Esophagus squamous epithelium (tissue), 4 donors: ENCODE measurements around a stretch of chr4.

DNA sequence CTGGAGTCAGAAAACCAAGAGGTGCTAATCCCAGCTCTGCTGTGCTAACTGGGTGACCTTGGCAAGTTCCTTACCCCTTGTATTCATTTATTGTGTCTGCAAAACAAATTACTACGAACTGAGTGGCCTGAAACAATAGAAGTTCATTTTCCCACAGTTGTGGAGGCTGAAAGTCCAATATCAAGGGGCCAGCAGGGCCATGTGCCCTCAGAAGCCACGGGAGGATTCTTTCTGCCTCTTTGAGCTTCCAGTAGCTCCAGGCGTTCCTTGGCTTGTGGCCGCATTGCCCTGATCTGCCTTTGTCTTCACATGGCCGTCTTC, 271.3 kb downstream of the EVC2 start:
- PRO-cap, result no peak
- RAMPAGE, long total RNA, 4 experiments, result no peak in any of the 4 experiments

- PRO-cap, result no peak
- RAMPAGE, long total RNA, 4 experiments, result no peak in any of the 4 experiments
Observed at GRCh38 chr4:5525093-5525622, 183.2 kb downstream of the EVC2 start.

DNA sequence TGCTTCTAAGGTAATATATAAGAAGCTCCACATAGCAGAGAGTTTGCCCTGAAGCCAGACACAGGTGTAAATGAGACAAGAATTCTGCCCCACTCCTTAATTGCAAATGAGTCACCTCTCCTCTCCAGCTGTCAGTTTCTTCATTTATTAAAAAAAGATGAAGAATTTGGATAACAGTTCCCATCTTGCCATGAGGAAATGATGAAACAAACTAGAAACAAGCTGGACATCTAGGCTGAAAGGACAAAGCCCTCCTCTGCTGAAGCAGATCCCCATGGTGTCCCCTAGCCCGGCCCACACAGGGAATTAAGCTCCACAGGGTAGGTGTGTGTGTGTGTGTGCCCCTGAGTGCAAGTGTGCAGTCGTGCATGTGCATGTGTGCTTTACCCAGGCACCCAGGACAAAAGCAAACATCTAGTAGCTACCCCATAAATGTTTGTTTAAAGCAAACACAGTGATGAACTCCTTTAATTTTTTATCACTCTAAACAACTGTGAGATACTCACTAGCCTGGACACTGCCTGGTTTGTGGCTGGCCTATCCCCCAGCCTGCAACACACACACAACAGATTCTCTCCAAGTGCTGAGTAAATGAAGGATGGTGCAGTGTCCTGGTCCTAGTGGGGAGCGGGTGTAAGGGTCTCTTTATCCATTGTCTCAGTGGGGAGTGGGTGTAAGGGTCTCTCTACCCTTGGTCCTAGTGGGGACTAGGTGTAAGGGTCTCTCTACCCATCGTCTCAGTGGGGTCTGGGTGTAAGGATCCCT, 853 bp upstream of the EVC start:
- PRO-cap, result no peak
- RAMPAGE, long total RNA, 4 experiments, result no peak in any of the 4 experiments

GRCh38 chr4:5730600-5731535, 19.9 kb downstream of the EVC start:
- PRO-cap, result no peak
- RAMPAGE, long total RNA, 4 experiments, result no peak in any of the 4 experiments

- PRO-cap, result unidirectional peak, plus-strand start at chr4:6172854
- RAMPAGE, long total RNA, 4 experiments, result no peak in any of the 4 experiments
Observed at GRCh38 chr4:6172657-6172940, 27.8 kb downstream of the JAKMIP1 start.

- PRO-cap, result no peak
- RAMPAGE, long total RNA, 4 experiments, result no peak in any of the 4 experiments
Observed at GRCh38 chr4:6244894-6245517, 24.6 kb upstream of the WFS1 start.

DNA sequence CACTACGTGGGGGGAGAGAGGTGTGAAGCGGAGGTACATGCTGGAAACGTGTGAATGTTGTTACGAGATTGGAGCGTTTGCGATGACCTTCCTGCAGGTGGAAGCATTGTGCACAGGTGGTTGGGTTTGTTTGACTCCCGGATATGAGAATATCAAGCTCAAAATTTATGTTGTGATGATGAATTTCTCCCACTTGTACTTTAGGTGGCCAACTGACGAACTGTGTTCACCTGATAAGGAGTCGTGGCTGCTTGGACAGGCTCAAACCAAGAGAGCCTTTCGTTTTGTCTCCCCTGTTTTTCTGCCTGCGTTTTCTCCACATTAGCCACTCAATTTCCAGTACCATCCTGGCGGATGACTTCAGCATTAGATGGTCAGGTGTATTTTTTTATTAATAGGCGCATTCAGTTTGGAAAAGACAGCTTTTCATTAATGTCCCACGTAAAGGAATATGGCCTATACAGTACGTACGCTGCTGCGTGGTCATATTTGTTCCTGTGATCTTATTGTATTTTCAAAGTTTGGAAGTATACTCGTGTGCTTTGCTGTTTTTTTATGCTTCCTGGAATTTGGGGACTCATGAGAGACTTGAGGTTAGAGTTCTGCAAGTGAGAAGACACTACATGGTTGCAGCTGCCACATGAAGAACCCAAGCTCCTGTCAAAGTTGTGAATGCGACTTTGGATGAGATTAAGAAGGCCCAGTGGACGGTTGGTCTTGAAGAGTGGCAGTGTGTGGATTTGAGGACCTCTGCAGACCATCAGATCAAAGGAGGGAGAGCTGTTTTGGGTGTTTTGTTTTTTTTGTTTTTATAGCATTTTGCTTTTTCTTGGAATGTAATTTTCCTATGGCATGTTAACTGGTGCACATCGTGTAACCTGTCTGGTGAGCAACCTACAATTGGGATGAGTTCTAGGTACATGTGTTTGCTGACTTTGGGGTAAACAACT, 1.2 kb downstream of the ENSG00000170846 start:
- PRO-cap, result no peak
- RAMPAGE, long total RNA, 4 experiments, result no peak in any of the 4 experiments

- PRO-cap, result no peak
- RAMPAGE, long total RNA, 4 experiments, result no peak in any of the 4 experiments
Observed at GRCh38 chr4:6726836-6727855, 11.2 kb downstream of the BLOC1S4 start.

- PRO-cap, result no peak
- RAMPAGE, long total RNA, 4 experiments, result no peak in any of the 4 experiments
Observed at GRCh38 chr4:6755353-6755542, 27.3 kb upstream of the KIAA0232 start.

DNA sequence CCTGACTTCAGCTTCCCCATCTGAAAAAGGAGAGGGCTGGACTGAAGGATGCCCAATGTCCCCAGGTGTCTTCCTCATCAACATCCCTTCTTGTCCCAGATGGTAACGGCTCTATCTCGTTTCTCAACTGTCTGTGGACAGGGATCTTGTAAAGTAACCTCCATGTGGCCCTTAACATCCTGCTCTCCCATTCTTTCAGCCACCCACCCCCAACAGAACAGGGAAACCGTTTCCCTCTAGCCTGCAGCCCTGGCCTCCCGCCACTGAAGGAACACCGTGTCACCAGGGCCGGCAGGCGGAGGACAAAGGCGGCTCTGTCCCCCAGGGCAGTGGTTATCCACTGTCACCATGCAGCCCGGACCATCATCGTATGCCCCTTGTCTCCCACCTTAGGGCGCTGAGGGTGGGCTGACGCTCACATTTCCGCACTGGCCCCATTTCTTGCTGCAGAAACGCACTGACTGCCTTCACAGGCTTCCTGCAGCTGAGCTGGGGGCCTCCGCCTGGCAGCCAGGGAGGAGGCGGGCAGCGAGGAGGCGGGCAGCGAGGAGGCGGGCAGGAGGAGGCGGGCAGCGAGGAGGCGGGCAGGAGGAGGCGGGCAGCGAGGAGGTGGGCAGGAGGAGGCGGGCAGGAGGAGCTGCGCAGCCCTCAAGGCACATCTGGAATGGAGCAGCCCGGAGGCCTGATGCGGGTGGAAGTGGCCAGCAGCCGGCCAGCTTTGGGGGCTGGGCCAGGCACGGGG, 20.9 kb upstream of the KIAA0232 start:
- PRO-cap, result no peak
- RAMPAGE, long total RNA, 4 experiments, result no peak in any of the 4 experiments

GRCh38 chr4:6795739-6796535, 13.4 kb downstream of the KIAA0232 start:
- PRO-cap, result no peak
- RAMPAGE, long total RNA, 4 experiments, result no peak in any of the 4 experiments

DNA sequence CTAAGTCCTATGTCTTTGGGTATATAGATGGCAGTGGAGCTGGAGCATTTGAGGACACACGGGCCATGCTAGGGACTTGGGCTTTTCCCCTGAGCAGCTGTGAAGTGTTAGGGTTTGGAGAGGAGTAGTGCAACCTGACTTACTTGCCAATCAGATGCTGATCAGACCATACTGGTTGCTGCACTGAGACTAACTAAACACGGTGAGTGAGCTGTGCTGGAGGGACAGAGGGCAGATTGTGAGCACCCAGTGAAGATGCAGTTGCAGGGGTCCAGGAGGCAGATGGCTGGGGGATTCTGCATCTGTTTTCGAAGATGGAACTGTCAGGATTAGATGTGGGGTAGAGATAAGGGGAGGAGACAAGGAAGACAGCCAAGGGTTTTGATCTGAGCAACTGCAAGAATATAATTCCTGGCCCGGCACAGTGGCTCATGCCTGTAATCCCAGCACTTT, 60.7 kb upstream of the TBC1D14 start:
- PRO-cap, result no peak
- RAMPAGE, long total RNA, 4 experiments, result no peak in any of the 4 experiments

DNA sequence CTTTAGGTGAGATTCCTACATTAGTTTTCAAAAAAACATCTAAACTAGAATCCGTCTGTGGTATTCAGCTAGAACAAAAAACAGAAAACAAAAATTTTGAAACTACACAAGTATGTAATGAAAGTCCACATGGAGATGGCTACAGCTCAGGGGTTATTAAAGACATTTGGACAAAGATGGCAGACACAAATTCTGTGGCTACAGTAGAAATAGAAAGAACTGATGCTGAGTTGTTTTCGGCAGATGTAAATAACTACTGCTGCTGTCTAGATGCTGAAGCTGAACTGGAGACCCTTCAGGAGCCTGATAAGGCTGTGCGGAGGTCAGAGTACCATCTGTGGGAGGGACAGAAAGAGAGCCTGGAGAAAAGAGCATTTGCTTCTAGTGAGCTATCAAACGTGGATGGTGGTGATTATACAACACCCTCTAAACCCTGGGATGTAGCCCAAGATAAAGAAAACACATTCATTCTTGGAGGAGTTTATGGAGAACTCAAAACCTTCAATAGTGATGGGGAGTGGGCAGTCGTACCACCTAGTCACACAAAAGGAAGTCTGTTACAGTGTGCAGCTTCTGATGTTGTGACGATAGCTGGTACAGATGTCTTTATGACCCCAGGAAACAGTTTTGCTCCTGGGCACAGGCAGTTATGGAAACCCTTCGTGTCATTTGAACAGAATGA, 46.8 kb upstream of the TBC1D14 start:
- PRO-cap, result no peak
- RAMPAGE, long total RNA, 4 experiments, result no peak in any of the 4 experiments

GRCh38 chr4:6908124-6908830, 1.3 kb upstream of the TBC1D14 start:
- PRO-cap, result no peak
- RAMPAGE, long total RNA, 4 experiments, result no peak in any of the 4 experiments

DNA sequence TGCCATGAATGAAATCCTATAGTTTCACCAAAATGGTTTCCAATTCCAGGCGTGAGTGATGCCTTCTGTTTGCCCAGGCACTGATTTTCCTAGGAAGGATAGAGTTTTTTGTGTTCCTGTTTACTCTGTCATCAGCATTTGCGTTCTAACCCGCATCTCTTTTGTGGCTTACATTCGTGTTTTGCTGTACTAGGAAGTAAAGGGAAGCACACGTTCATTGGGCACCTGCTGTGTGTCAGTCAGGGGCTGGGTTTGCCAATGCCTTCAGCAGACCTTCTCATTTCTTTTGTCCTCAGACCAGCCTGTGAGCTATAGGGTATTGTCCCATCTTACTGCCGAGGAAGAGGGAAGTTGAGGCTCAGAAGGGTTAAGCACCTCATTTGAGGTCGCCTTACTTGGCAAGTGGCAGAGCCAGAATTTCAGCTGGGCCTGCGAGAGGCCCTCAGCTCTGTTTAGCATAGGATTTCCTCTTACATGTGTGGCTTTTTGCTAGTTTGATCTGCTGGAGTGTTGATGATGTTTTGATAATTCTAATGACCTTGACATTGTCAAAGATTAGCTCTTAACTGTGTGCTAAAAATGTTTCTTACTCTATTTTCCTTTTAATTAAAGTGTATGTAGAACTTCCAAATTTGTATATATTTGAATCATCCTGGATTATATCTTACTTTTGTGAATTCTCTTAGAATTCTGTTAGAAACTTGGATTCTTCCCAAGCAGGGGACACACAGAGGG, 8.8 kb downstream of the TBC1D14 start:
- PRO-cap, result unidirectional peak, minus-strand start at position 459 of the sequence
- RAMPAGE, long total RNA, 4 experiments, result no peak in any of the 4 experiments

DNA sequence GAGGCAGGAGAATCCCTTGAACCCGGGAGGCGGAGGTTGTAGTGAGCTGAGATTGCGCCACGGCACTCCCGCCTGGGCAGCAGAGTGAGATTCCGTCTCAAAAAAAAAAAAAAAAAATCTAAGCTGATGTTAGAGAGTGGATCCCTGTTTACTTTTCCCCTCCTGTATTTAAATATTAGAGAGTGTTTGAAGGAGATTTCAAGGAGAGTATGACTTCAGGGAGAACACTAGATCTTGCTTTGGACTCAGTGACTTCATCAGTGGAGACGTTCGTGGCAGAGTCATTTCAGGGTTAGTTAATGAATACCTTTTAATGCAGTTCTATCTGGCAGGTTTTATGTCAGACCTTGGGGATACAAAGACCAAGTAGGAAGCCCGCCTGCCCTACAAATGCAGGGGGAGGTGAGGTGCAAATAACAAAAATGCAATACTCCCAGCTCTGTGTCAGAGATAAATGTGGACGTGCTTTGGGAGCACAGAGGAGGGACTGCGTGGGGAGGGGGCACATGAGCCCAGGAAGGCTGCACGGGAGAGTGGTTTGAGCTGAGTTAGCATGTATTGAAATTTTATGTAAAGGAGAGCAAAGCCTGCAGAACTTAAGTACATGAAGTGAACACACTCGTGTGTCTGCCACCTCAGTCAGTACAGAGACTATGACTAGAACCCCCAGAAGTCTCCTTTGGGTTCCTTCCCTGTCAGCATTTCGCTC, 38.1 kb downstream of the TBC1D14 start:
- PRO-cap, result no peak
- RAMPAGE, long total RNA, 4 experiments, result no peak in any of the 4 experiments

GRCh38 chr4:6969978-6970709, 60.5 kb downstream of the TBC1D14 start:
- PRO-cap, result no peak
- RAMPAGE, long total RNA, 4 experiments, result no peak in any of the 4 experiments

DNA sequence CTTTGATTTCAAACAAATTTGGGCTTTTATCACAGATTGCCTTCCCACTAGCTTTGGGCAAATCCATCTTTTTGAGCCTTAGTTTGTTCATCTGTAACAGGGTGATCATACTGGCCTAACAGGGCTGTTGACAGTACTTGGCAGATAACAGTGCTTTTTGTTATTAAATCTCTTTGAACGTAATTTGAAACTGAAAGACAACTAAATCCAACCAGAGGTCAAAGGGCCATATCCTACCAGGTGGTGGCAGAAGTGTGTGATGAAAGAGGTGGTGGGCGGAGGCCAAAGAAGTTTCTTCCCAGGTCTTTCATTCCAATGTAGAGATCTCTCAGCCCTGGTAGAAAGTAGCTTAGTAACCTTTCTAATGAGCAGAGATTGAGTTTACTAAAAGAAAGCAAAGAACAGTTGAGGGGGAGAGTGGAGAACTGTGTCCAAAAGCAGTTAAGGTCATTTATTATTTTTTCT, 34.8 kb downstream of the CCDC96 start:
- PRO-cap, result no peak
- RAMPAGE, long total RNA, 4 experiments, result no peak in any of the 4 experiments

- PRO-cap, result unidirectional peak, minus-strand start at chr4:7044563
- RAMPAGE, long total RNA, 4 experiments, result no peak in any of the 4 experiments
Observed at GRCh38 chr4:7044338-7044968, 1.3 kb downstream of the TADA2B start.

GRCh38 chr4:7103646-7104166, 35.8 kb upstream of the GRPEL1 start:
- PRO-cap, result no peak
- RAMPAGE, long total RNA, 4 experiments, result no peak in any of the 4 experiments